ENCODE results near the genes ZNF582, ZNF264, AURKC, ZNF17, ZNF772, ZNF550, ZNF154 and ZNF418.

- RRBS, 2 experiments: no CpG with 5 or more reads among the region's 7 CpGs
These were observed 1.6 kb downstream of the ZSCAN5A start for GRCh38 chr19:56312902-56313561.

DNA sequence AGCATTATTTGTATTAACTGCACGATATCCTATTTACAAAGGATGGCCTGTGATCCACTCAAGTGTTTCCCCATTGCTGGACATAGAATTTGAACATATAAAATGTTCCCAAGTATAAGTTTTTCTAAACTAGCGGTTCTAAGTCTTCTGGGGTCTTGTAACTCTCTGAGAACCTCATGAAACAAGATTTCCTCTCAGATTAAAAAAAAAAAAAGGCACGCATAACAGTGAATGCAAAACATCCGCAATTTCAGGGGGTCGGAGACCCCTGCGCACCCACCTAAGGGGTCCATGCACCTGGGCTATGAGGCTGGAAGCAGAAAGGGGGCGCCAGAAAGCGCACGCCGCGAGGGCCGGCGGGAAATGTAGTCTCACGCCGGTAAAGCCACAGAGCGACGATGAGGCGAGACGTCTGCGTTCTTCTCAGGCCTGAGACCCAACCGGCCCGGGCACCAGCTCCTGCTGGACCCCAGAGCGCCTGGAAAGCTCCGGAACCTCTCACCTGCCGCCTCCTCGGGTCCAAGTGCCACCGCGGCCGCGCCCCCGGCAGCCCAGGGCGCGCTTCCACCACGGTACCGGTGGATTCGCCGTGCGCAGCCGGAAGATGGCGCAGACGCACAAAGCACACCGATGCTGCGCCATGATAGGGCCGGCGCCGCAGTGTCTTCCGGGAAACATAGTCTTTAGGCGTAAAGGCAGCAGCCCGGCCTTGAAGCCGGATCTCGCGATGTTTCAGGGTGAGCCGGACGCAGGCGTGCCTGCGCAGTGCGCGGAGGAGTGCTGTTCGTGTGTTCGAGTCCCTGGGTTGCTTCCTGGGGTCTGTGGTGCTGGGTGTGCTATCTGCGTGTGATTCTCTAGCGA is at the start of gene ZNF582:
Gene ZNF582 (minus strand): TSS at position 595 of the 861 bp plus-strand sequence.
- RRBS, 2 experiments: 1 to 2% methylated on average over 23 of the region's 62 CpGs

GRCh38 chr19:56660639-56661382 is 10.7 kb downstream of the ZNF835 start:
- RRBS, 2 experiments: no CpG with 5 or more reads among the region's 34 CpGs

DNA sequence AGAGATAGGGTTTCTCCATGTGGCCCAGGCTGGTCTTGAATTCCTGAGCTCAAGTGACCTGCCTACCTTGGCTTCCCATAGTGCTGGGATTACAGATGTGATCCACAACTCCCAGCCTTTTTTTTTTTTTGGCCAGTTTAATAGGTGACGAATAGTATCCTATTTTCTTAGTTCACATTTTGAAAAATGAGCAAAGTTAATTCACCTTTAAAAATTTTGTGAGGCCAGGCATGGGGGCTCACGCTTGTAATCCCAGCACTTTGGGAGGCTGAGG is 50.5 kb upstream of the PEG3 start:
- RRBS, 2 experiments: no CpG with 5 or more reads among the region's 2 CpGs

DNA sequence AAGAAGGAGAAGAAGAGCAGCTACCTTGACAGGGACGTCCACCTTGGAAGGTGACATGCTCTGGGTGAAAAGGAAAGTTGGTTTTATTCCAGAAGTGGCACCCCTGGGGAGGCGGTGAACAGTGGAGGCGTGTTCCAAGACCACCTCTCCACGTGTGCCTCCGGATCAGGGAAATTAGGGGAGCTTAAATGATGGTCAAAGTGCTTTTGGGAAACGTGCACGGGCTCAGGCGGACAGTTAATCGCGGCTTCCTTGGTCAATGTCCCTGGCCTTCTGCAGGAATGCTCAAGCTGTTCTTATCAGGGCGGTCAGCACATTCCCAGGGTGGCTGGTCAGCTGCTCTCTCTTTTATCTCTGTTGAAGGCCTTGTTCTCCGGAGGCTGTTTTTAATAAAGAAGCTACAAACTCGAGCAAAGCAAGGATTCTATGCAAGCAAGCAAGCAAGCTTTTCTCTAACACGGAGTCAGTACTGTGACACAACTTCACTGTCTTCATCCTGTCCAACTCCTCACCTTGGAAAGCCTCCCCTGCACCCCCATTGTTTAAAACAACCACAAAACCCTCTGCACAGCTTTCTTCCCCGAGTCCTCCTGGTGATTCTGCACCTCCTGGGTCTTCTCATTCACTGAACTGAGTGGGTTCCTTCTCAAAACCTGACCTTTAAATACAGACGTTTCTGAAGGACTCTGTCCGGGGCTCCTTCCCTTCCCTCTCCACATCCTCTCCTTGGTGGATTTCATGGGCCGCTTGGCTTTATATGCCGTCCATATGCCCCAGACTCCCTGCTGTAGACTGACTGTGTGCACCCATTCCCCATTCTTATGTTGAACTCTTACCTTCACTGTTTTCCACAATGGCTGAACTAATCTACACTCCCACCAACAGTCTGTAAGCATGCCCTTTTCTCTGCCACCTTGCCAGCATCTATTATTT is 79.3 kb upstream of the PEG3 start:
- RRBS, 2 experiments: no CpG with 5 or more reads among the region's 19 CpGs

DNA sequence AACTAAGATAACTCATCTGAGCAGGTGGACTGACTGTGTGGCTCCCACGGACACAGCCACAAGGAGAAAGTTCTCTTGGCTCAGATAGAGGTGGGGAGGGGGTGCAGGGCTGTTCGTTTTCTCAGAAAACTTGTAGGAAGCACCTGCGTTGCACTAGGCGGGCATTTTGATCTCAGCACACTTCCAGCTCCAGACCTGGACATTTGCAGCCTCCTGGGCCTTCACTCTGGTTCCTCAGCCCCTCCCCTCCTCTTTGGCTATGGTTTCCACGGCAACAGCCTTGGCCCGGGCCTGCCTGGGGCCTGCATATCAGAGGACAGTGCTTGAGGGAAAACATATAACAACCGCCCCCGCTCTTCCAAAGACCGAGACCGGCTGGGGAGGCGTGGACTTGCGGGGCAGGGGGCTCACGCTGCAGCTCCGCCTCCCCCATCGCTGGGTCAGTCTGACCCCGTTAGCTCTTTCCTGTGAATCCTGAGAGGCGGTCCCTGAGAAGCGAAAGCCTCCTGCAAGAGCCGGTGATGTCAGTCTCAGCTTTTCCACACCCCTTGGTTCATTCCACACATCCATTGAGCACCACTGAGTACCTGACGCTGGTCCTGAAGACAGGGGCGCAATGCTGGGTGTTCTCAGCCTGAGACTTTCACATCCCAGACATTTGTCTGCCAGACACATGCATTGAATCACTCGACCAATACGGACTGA is 125.7 kb upstream of the PEG3 start:
- RRBS, 2 experiments: 3 to 21% methylated on average over 5 of the region's 23 CpGs

DNA sequence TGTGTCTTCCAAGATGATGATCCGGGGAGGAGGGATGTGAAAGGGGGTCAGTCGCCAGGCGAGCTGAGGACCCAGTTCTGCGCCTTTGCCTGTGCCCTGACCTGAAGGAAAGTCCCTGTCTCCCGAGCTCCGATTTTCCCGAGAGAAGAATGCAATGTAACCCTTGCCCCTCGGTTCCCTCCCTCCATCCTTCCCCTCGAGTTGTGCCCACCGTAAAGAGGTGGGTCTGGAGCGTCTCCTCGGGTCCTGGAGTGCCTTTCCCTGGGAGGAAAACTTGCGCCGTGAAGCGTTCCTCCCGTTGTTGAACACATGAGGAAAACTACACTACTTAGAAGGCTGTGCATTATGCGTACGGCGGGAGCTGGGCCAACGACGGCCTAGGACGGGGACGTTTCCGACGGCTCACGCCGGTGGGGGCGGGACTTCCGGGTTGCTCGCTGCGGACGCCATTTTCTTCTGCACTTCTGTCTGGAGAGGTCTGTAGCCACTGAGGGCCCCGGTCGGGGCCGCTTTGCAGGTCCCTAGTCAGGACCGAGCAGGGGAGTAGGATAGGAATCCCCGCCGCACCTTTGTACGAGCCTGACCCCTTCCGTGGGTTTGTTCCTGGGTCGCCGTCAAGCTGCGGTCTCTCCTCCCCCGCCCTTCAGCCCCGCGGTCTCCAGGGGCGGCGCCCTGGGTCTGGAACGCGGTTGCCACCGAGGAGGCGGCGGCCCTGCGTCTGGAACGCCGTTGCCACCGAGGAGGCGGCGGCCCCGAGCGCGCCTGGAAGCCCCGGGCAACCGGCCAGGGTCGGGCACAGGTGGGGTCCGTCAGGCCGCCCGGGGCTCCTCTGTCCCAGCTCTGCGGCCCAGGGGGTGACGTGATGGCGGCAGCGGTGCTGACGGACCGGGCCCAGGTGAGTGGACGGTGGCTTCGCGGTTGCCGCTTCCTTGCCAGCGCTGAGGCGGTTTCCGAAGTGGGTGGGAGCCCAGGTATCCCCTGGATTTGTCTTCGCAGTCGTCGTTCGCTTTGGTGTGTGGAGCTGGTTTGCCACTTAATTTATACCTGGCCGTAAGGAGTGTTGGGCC is at the start of gene ZNF264:
Gene ZNF264 (plus strand): TSS at position 449 of the 1,067 bp plus-strand sequence.
- RRBS, 2 experiments: 1 to 2% methylated on average over 16 of the region's 86 CpGs

DNA sequence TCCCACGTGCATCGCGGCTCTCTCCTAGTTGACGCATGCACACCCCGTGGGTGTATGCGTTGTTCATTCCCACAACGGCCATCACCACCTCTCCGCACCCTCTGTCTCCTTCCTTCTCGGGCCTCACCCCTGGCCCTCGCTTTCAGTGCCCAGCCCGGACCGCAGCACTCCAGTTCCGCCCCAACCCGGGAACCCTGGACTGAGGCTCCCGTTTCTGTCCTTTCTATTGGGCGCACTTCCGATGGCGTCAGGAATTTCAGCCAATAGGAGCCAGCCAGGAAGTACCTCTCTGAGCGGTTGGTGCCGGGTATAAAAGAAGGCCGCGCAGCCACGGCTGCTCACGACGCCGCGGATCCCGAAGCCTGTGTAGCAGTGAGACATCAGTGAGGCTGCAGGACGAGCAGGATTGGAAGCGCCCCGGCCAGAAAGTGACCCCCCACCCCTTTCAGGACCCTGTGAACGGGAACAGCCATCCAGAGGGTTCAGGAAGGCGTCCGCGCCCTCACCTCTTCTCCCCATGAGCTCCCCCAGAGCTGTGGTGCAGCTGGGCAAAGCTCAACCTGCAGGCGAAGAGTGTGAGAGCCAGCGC is at the start of gene AURKC:
Gene AURKC (plus strand): TSS at position 292 of the 589 bp plus-strand sequence.
- RRBS, 2 experiments: 0% methylated on average over 4 to 7 of the region's 37 CpGs

- RRBS, 2 experiments: no CpG with 5 or more reads among the region's 3 CpGs
These were observed 13.6 kb upstream of the ZNF543 start for GRCh38 chr19:57306475-57307249.

GRCh38 chr19:57394068-57395033 is 4.7 kb downstream of the ZNF548 start:
- RRBS, 2 experiments: no CpG with 5 or more reads among the region's 6 CpGs

- RRBS, 2 experiments: no CpG with 5 or more reads among the region's 62 CpGs
These were observed at the start of gene ZNF17 for GRCh38 chr19:57410723-57411779. ZNF17 (plus strand) TSS chr19:57411161.

GRCh38 chr19:57432206-57432445 is 3.0 kb upstream of the ZNF749 start:
- RRBS, 2 experiments: no CpG with 5 or more reads among the region's 7 CpGs

- RRBS, 2 experiments: no CpG with 5 or more reads among the region's 41 CpGs
These were observed at the start of gene ZNF772 for GRCh38 chr19:57476916-57477959. ZNF772 (minus strand) TSS chr19:57477566.

DNA sequence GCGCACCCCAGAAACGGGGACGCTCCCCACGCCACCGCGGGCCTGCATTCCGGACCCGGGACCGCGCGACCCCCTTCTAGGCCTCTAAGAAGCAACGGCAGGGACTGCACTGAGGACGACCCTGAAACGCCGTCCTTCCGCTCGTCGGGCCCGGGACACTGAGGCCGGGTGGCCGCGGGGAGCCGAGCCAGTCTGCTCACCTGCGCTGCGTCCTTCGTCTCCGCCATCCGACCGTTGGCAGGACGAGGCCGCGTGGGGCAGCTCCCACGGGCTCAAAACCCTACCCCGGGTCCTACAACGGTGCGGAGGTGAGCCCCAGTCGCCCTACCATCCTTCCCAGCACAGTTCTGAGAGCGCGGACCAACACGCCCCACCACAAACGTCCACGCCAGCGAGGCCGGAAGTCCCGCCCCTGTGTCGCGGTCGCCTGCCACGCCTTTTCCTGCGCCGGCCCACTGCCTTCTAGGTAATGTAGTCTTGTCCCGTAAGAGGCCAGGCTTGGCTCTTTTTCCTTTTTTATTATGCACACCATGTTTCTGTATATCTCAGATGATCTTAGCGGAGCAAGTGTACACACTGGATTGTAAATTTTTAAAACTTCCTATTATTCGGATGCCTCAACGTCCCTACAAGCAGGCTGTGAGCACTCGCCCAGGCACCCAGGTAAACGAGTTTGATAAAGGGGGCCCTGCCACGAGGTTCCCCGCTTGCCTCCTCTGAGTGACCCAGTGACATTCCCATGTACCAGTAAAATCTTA is at the start of gene ZNF550:
Gene ZNF550 (minus strand): TSS at position 408 of the 758 bp plus-strand sequence.
- RRBS, 2 experiments: under 1 to 1% methylated on average over 19 to 31 of the region's 59 CpGs

GRCh38 chr19:57684082-57684869 is 2.5 kb downstream of the ZNF551 start:
- RRBS, 2 experiments: no CpG with 5 or more reads among the region's 2 CpGs

DNA sequence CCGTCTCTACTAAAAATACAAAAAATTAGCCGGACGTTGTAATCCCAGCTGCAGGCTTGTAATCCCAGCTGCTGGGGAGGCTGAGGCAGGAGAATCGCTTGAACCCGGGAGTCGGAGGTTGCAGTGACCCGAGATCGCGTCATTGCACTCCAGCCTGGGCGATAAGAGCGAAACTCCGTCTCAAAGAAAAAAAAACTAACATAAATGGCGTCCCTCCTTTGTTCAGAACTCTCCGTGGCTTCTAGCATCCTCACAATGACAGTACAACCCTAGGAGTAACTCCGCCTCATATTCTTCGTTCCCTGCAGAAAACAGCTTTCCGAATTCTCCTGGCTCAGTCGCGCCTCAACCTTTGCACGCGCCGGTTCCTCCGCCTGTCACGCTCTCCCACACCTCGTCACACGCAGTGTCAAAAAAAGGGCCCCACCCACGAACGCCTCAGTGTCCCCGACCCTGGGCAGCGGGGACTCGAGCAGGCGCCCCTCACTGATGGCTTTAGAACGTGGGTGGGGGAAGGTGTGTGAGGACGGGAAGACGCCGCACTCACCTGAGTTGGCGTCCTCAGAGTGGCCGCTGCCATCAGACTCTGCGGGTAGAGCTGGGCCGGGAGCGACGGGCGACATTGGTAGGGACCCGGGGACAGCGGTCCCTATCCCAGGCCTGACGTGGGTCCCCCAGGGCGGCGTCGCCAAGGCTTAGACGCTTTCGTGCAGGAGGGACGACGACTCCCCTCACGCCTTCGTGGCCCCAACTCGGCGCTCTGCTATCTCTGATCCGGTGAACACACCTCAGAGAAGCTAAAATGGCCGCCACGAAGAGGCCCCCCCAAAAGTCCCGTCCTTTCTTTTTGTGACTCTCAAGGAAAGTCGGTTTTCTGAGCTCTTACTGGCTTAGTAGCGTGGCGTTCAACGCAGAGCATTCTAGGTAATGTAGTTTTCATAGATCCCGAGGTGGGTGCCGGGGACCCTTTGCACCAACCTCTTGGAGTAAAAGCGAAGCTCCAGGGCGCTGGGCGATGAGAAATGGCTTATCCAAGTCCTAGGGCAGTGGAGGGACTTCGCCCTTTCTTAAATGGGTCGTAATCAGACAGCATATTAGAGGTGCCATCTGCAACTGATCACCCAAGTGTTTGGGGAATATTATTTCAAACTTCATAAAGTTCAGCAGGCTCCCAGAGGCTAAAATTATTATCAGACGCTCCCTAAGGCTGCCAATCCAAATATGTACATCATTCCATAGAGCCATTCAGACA is at the start of gene ZNF154:
Gene ZNF154 (minus strand): TSS at position 813 of the 1,252 bp plus-strand sequence.
- RRBS, 2 experiments: 4 to 30% methylated on average over 2 of the region's 73 CpGs

- RRBS, 2 experiments: no CpG with 5 or more reads among the region's 6 CpGs
These were observed 19.0 kb downstream of the ZNF586 start for GRCh38 chr19:57788358-57789088.

GRCh38 chr19:57800694-57801216 is 14.0 kb downstream of the ZNF552 start:
- RRBS, 2 experiments: no CpG with 5 or more reads among the region's 6 CpGs

DNA sequence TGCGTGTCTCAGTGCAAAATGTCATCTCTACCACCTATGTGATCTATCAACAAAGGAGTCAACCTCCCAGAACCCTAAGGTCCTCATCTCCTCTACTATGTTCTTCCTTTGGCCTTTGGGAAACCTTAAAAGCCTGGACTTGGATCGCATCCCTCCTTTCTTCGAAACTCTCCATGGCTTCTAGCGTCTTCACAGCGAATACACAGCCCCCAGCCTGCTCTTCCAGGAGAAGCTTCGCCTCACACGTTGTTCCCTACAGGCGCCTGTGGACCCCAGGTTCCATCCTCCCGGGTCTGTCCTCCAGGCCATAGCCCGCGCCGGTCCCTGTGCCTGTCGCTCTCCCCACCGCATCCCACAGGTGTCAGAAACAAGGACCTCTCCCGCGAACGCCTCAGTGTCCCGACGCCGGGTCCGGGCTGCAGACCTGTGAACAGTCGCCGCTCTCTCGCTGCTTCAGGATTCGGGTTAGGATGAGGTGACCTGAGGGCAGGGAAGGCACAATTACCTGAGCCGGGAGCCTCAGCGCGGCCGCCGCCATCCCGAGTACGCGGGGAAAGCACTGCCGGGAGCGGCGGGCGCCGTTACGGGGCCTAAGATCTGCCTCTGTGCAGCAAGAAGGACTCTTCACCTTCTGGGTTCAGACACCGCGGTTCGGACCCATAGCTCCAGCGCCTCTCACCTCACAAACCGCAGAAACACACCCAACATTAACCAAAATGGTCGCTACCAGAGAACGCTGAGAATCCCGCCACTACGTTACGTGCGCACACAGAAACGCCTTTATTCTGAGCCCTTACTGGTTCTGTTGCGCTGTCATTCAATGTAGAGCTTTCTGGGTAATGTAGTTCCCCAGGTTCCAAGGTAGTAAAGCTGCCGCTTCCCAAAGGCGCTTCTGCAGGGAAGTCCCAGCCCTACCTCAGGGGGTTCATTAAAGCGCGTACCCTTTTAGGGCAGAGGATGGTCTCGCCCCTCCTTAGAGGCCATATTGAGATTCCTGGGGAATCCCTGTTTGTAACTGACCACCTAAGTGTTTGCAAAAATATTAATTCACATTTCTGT is at the start of gene ZNF418:
Gene ZNF418 (minus strand): TSS at position 747 of the 1,059 bp plus-strand sequence.
- RRBS, 2 experiments: under 1 to 1% methylated on average over 9 to 13 of the region's 57 CpGs

DNA sequence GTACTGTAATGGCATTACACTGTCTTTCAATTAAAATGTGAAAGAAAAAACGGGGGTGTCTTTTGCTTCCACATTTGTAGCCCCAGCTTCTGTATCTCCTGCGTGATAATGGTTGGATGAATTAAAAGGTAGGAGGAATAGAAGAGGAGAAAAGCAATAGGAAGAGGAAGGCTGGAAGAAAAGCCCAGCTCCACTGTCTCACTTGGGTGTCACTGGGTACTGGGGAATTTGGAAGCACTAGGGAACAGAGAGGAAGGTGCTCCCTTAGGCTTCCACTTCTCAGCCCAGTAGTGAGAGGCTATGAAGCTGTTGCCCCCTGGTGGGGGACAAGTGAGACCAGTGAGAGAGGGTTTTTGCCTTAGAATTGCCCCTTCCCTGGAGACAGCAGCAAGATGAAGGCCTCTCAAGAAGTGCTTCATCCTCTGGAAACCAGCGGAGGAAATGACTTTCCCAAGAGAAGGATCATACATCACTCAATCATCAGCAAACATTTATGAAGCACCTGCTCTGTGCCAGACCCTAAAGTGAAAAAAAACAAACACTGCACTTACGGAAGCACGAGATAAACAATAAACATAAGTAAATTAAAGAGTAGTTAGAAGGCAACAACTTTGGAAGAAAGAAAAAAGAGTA is 4.7 kb upstream of the ZNF606 start:
- RRBS, 2 experiments: no CpG with 5 or more reads among the region's 5 CpGs